ENCODE results near the genes NPM3, PSD, FBXL15 and ACTR1A.

GRCh38 chr10:101397196-101397533 is 43.2 kb downstream of the BTRC start:
- PRO-cap = no peak

- PRO-cap = unidirectional peak, plus-strand start at chr10:101615182
These were observed 26.9 kb downstream of the DPCD start for GRCh38 chr10:101615099-101615443.

- PRO-cap = no peak
These were observed 3.2 kb upstream of the FGF8 start for GRCh38 chr10:101779049-101779587.

- PRO-cap = unidirectional peak, minus-strand start at chr10:101783387
These were observed at the start of gene NPM3 for GRCh38 chr10:101783188-101784194. Gene NPM3, minus strand, starts transcription at chr10:101783446.

DNA sequence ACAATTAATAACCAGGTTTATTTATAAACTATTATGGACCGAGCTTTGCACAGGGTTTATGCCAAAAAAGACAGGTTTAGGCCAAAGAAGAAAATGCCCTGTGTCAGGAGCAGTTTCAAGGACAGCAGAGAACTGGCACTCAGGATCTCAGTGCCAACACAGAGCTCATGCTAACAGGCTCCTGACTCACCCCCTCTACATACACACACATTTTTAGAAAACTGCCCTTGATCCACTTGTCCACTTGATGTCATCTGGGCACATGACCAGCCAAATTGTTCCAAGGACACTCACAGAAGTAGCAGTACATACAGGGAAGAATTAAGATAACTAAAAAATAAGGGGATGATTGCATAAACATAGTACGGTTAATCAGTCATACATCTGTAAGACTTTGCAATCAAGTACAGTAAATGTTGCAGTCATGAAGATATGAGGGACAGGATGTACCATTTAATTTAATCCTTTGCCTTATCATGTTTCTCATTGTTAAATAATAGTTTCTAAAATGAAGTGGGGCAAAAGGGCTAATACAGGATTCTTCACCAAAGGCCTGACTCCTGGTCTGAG is 94.4 kb downstream of the ARMH3 start:
- PRO-cap = no peak

GRCh38 chr10:102065512-102066311 is 563 bp downstream of the HPS6 start:
- PRO-cap = no peak

DNA sequence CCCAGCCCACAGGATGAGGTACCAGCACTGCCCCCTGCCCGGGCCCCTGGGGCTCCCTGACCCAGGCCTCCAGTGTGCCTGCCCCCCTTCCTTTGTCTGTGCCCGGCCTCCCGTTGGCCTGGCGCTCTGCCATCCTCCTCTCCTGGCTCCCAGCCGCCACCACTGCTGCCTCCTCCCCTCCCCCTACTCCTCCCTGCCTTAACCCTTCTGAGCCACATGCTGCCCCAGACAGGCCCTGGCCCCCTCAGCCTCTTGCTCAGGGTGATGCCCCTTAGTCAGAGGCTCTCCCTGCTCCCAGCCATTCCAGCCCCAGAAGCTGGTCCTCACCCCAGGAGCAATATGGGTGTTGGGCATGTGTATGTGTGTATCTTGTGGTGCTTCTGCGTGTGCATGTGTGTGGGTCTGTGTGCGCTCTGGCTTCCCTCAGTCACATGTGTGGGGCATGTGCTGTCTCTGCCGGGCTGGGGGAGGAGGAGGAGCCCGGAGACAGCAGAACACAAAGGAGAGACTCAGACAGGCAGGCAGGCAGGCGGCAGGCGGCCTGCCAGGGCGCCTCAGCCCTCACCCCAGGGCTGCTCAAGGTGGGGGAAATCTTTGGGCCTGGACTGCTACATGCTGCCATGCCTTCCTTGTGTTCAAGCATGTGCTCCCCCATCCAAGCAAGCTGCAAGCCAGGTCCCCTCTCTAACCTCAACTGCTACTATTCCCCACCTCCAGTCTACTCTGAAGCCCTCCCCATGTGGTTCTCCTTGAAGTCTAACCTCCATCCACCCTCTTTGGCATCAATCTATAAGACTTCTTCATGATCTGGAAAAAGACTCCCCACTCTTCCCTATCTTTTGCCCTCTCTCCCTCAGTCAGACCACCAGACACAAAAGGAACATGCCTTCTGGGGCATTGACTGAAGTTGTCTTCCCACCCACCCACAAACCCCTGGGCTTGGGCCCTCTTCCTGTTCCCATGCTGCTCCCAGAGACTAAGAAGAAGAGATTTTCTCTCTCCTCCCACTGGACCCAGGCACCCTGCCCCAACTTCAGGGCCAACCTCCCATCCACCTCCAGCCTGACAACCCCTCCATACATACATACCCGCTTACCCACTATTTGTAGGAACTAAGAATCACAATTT is 2.3 kb downstream of the LDB1 start:
- PRO-cap = bidirectional peak, plus-strand start at position 499 of the sequence, minus-strand start at position 433 of the sequence

DNA sequence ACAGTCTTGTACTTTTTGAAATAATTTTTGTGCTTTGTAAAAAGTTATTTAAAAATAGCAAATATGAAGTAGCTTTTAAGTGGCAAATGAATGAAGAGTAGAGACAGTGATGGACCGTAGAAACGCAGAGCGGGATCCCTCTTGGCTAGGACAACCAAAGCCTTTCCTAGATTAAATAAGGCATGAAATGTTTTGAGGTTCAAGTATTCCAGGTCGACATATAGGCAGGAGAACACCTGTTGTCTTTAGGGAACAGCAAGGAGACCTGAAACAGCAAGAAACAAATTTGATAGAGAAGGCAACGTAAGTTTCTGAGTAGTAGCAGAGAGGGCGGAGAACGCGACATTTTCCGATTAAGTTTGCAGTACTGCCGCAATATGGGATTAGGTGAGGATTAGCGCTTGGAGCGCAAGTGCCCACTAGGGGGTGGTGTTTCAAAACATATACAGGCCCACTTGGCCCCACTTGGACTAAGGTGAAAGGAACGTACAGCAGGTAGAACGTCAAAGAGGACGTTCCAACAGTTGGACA is 563 bp upstream of the PPRC1 start:
- PRO-cap = unidirectional peak, plus-strand start at position 473 of the sequence

- PRO-cap = no peak
These were observed 4.2 kb downstream of the ELOVL3 start for GRCh38 chr10:102230197-102230769.

GRCh38 chr10:102246135-102246465 is 768 bp downstream of the GBF1 start:
- PRO-cap = no peak

DNA sequence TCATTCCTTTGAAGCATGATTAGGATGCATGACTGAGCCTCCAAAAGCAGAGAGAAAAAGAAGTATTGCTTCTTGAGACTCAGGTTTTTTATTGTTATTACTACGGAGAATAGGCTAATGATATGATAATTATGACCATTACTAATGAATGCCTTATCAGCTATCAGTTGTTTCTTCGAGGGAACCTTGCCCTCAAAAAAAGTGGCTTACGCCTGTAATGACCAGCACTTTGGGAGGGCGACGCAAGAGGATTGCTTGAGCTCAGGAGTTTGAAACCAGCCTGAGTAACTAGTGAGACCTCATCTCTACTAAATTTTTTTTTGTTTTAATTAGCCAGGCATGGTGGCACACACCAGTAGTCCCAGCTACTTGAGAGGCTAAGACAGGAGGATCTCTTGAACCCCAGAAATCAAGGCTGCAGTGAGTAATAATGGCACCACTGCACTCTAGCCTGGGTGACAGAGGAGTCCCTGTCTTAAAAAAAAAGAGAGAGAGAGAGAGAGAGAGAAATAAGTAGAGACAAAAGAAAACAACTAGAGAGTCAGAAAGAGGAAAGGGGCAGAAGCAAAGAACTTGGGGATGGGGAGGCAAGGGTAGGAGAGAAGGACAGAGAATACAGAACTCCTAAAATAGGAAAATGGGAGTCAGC is 34.4 kb downstream of the GBF1 start:
- PRO-cap = no peak

- PRO-cap = bidirectional peak, plus-strand start at chr10:102394124, minus-strand start at chr10:102394039; bidirectional peak, plus-strand start at chr10:102394554, minus-strand start at chr10:102394355
These were observed 1.4 kb upstream of the NFKB2 start for GRCh38 chr10:102393919-102394623.

DNA sequence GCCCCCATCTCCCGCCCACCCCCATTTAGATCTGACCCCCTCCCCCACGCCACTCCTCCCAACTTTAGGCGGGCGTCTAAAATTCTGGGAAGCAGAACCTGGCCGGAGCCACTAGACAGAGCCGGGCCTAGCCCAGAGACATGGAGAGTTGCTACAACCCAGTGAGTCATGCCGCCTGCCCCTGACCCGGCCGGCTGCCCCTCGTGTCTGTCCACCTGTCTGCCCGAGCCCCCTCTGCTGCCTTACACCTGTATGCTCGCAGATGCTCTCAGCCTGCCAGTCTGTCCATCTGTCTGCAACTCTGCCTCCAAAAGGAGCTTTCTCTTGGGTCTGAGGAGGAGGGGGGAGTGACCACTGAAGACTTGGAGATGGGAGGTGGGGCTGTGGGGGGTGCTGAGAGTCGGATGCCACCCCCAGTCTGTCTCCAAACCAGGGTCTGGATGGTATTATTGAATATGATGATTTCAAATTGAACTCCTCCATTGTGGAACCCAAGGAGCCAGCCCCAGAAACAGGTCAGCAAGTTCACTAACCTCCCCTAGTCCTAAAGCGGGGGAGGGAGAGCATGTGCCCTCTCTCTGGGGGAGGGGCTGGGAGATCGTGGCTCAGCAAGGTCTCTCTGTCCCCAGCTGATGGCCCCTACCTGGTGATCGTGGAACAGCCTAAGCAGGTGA is 452 bp downstream of the NFKB2 start:
- PRO-cap = no peak

- PRO-cap = no peak
These were observed at the start of gene PSD for GRCh38 chr10:102418429-102419057. Gene PSD, minus strand, starts transcription at chr10:102418785.

DNA sequence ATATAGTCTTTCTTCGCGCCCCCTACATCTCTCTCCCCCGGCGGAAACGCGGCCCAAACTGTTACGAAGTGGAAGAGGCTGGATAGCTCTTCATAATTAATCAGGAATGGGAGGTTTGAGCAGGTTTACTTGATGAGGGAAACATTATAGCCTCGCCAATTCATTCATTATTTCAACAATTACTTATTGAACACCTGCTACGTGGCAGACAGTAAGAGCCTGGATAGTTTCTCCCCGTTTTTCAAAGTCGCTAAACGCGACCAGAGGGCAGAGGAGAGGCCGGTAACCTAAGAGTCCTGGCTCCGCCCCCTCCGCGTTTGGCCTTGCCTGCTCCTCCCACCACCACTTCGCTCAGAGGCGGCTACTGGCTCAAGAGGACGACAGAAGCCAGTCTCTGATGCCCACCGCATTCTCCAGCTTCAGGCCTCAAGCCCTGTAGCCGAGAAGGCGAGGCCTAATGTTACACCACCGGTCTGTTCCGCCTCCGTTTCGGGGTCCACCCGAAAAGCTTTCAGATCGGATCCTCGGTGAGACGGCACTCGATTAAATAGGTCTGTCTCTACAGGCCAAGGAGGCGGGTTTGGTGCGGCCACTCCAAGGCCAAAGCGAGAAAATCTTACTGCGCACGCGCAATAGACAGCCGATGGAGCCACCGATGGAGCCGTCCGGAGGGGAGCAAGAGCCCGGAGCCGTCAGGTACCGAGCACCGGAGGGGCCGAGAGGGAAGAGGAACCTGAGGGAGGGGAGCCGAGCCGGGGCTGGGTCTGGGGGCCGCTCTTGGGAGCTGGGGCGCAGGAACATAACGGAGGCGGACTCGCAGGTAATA is at the start of gene FBXL15:
Gene FBXL15 (plus strand): TSS at position 350 of the 826 bp plus-strand sequence.
- PRO-cap = bidirectional peak, plus-strand start at position 354 of the sequence, minus-strand start at position 246 of the sequence; bidirectional peak, plus-strand start at position 718 of the sequence, minus-strand start at position 541 of the sequence

GRCh38 chr10:102478942-102479615 is 17.9 kb downstream of the MFSD13A start:
- PRO-cap = no peak

- PRO-cap = bidirectional peak, plus-strand start at chr10:102502326, minus-strand start at chr10:102502048; bidirectional peak, plus-strand start at chr10:102502956, minus-strand start at chr10:102502709
These were observed at the start of gene ACTR1A for GRCh38 chr10:102502171-102503207. Gene ACTR1A, minus strand, starts transcription at chr10:102502712.

- PRO-cap = no peak
These were observed 30.8 kb upstream of the TRIM8 start for GRCh38 chr10:102613398-102613941.

GRCh38 chr10:102642634-102643568 is 1.4 kb upstream of the TRIM8 start:
- PRO-cap = bidirectional peak, plus-strand start at chr10:102642779, minus-strand start at chr10:102642677; bidirectional peak, plus-strand start at chr10:102643098, minus-strand start at chr10:102642809; bidirectional peak, plus-strand start at chr10:102643682, minus-strand start at chr10:102643189

DNA sequence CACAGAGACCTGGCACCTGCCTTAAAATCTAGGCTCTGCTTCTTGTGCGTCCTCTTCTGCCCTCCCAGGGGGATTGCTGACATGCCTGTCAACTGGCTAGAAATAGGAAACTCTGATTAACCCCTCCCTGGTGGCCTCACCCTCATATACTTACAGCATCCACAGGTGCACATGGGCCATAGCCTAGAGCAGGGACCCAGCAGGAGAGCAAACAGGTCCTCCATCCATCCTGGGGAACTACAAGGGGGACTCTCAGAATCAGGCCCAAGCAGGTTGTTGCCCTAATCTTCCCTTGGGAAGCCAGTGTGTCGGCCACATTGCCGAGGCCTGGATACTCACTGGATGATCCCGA is 3.4 kb downstream of the TRIM8 start:
- PRO-cap = no peak

Measured in vermiform appendix (tissue), 1 donor.